ENCODE measurements around the genes ARHGAP32, PRDM10 and ST14.

GRCh38 chr11:129192143-129192432, at the start of gene ARHGAP32:
Gene ARHGAP32 (minus strand): TSS chr11:129192325.
- PRO-cap = no peak

DNA sequence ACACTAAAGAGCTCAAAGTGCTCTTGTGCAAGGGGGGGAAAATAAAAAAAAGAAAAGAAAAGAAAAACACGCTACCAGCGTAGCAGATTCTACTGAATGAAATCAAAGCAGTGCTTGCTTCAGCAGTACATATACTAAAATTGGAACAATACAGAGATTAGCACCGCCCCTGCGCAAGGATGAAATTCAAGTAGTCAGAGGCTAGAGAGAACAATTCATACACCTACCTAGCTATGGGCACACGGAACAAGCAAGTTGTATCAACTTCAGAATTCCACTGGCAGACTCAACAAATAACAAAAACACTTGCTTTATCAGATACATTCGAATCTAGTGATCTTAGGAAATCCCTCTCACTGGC, 10.7 kb upstream of the ARHGAP32 start:
- PRO-cap = no peak

DNA sequence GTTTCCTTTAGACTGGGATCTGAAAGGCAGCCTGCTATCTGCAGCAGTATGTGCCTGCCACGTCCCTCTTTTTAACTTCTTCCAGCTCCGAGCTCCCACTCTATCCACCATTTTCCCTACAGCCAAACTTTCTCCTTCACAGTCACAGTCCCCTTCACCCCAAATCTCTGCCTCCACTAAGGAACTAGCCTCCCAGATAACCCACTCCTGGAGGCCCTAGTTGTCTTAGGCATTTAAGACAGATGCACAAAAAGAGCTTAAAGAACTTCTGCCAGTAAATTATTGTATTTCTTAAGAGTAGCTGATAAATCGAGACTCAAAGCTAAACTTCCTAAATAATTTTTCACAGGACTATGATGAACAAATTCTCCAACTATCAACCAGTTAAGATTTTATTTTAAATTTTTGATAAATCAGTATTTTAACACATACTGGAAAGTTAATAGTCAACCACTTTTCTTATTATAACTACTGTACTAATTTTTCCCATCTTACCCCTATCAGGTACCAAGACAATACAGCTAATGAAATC, 66.3 kb upstream of the ARHGAP32 start:
- PRO-cap = no peak

- PRO-cap = unidirectional peak, minus-strand start at chr11:129283271; unidirectional peak, minus-strand start at chr11:129283308
Measured at GRCh38 chr11:129283045-129283741, 91.1 kb upstream of the ARHGAP32 start.

- PRO-cap = no peak
Measured at GRCh38 chr11:129439886-129440203, 64.2 kb downstream of the BARX2 start.

DNA sequence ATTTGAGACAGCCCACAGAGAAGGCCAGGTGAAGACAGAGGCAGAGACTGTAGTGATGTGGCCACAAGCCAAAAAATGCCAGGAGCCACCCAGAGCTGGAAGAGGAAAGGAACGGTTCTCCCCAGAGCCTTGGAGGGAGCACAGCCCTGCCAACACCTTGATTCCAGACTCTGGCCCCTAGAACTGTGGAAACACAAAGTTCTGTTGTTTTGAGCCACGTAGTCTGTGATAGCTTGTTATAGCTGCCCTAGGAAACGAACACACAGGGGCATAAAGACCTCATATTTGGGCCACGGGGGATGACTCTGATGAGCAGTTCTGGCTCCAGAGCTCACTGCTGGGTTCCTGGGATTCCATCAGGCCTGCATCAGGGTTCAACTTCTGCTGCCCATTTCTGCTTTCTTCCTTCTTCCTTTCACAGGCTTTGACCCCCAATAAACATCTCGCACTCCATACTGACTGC, 167.5 kb downstream of the BARX2 start:
- PRO-cap = no peak

GRCh38 chr11:129611930-129612954, 203.4 kb upstream of the TMEM45B start:
- PRO-cap = no peak

DNA sequence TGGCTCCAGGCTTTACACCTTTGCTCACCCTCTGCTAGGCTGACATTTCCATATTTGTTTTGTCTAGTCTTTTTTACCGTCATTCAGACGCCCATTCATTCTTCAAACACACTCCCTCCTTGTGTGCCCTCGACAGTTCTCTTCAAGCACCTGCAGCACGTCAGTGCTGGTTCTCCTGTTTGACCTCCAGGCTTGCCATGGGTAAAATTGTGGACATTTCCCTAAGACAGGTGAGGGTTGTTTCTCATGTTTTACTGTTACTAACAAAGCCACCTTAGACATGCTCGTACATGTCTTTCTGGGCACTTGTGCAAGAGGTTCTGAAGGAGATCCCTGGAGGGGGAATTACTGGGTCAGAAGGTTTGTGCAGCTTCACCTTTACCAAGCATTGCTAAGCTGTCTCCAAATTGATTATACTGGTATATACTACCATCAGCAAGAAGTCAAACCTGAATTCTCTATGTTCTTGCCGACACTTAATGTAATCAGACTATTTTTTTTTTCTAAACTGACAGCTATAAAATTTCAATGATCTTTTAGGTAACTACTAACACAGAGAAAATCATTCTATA, 189.7 kb upstream of the TMEM45B start:
- PRO-cap = no peak

DNA sequence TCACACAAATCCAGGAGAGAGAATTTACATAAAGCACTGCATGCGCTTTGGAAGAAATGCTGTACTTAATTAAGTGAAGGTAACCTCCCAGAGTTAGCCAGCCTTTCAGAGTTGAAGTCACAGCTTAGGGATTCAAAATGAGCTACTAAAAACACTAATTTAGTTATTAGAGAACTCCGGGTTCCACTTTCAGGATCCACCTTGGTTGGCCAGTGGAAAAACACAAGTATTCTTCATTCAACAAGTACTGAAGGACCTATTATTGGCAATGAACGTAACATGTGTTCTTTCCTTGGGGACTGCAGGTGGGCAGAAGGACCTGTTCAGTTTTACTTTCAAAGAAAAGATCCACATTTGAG, 34.7 kb downstream of the NFRKB start:
- PRO-cap = no peak

DNA sequence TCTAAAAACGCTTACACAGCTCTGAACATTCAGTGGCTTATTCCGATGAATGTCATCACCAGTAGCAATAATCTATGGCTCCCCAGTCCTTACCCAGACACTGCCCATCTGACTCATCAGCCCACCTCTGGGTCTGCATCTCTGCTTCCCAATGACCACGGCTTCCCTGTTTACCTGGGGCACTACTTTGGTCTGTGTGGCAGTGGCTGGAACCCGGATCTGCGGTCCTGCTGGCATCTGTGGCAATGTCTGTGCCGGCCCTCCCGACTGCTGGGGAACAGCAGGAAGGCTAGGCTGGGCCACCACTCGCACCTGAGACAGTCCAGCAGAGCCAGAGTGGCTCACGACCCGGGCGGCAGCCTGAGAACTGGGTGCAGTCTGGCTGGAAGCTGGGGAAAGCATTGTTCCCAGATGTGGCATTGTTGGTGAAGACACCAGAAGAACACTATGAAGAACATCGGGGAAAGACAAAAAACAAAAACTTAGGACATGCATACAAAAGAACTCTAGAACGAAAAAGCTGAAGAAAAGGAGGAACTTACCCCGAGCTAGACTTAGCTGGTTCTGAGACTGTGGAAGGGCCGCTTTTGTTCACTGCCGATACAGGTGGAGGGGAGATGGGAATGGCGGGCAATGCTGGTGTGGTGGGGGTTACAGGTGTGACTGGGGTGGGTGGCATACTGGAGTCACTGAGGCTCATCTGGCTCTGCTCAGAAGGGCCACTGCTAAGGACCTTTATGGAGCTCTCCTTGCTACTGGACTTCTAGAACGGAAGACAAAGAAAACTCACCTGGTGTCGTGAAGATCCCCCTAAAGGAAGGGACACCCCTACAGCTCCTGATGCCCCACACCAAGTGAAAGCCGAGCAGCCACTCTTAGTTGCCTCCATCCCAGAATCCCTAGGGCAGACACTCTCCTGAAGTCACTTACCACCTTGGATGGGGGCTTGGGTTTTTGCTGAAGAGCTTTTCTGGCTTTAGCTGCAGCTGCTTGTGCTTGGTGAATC, 21.5 kb downstream of the NFRKB start:
- PRO-cap = no peak

- PRO-cap = bidirectional peak, plus-strand start at chr11:130003013, minus-strand start at chr11:130002835; unidirectional peak, plus-strand start at chr11:130003205
Measured at GRCh38 chr11:130002674-130003481, at the start of gene PRDM10. Gene PRDM10 (minus strand): TSS chr11:130002835.

DNA sequence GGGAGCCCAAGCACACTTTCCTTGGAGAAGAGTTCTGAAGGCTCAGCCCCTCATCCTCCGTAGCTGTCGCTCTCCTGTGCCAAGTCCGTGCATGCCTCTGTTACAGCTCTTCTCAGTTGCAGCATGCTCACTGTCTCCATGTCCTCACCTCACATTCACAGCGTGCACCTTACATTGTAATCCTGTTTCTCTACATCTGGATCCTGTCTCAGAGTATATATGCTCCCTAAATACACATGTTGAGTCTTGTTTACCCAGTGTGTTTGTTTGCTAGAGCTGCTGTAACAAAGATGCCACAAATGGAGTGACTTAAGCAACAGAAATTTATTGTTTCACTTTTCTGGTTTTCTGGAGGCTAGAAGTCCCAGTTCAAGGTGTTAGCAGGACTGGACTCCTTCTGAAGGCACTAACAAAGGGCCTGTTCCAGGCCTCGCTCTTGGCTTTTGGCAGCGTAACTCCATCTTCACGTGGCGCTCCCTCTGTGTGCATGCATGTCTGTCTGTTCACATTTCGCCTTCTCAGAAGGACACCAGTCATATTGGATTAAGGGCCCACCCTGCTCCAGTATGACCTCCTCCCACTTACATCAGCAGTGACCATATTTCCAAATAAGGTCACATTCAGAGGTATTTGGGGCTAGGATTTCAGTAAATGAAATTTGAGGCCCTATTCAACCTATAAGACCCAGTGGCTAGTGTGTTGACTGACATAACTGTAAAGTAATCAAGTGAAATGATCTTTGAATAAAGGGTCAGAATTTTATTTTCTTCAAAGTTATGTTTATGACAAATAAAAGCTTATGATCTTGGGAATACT, 19.9 kb downstream of the APLP2 start:
- PRO-cap = no peak

GRCh38 chr11:130110396-130110847, 40.7 kb downstream of the APLP2 start:
- PRO-cap = no peak

DNA sequence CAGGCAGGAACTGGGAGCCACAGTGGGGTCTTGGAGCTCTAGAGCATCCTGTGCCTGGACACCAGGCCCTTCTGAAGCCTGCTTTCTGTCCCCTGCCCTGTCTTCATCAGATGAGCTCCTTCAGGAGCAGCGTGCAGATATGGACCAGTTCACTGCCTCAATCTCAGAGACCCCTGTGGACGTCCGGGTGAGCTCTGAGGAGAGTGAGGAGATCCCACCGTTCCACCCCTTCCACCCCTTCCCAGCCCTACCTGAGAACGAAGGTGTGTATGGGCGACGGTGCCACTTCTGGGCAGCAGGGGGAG, 24.2 kb upstream of the ST14 start:
- PRO-cap = no peak

DNA sequence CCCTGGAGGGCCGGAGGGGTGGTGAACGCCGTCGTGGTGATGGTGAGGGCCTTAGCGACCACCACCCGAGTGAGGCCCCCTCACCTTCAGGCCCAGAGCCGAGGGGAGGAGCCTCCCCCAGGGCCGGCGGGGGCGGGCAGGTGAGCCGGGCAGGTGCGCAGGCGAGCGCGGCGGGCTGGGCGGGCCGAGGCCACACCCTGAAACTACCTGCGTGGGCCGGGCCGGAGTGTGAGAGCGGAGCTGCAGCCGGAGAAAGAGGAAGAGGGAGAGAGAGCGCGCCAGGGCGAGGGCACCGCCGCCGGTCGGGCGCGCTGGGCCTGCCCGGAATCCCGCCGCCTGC, at the start of gene ST14:
ST14 (plus strand) TSS at position 229 of the 340 bp plus-strand sequence.
- PRO-cap = unidirectional peak, plus-strand start at position 253 of the sequence

DNA sequence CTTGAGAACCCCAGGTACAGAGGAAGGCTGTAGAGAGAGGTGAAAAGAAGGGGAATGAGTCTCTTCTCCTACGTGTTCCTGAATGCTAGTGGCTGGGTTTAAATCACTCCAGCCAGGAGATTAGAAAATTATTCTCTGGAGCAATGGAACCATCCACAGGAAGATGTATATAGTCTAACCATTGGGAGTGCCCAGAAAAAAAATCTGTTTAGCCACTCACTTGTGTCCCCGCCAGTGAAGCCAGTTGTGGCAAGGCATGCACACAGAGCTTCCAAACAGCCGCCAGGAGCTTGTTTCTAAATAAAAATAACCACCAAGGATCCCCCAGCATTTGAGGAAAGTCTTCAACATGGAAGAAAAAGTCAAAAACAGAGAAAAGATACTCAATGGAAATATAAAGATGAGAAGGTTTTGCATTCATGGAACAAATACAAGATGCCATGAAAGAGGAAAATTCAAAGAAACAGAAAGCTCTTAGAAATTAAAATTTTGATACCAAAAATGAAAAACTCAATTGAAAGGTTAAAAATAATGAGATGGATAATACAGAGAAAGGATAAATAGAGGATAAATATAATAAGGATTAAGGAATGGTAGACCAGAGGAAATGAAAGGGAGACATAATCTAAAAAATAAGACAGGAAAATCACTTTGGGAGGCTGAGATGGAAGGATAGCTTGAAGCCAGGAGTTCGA, 25.3 kb downstream of the ST14 start:
- PRO-cap = no peak

DNA sequence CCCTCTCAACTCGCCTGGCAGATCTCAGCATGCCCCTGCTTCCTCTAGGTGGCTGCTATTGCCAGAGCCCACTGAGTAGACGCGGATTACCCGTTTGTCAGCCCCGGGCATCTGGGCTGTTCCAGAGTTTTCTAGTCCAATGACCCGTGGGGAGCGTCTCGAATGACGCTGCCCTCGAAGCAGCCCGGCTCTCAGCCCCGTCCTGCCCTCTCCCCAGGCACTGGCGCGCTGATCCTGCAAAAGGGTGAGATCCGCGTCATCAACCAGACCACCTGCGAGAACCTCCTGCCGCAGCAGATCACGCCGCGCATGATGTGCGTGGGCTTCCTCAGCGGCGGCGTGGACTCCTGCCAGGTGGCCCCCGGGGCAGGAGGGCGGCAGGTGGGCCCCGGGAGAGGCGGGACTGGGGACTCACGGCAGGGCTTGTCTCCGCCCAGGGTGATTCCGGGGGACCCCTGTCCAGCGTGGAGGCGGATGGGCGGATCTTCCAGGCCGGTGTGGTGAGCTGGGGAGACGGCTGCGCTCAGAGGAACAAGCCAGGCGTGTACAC, 49.7 kb downstream of the ST14 start:
- PRO-cap = no peak

DNA sequence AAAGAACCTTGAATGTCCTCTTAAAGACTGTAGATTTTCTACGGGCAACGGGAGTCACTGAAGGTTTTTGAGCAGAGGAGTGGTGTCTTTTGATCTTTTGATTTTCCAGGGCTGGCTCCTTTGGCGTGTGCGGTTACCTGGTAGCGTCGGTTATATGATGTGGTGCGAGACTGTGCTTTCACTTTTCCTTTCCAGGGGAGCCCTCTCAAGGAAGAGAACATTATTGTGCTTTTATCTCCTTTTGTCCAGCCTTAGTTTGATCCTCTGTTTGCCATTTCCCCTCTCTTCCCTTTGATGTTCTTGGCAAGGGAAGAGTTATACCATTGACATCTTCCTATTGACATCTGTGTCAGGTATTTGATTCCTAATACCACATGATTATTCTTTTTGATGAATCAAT, 39.5 kb downstream of the ADAMTS8 start:
- PRO-cap = no peak

DNA sequence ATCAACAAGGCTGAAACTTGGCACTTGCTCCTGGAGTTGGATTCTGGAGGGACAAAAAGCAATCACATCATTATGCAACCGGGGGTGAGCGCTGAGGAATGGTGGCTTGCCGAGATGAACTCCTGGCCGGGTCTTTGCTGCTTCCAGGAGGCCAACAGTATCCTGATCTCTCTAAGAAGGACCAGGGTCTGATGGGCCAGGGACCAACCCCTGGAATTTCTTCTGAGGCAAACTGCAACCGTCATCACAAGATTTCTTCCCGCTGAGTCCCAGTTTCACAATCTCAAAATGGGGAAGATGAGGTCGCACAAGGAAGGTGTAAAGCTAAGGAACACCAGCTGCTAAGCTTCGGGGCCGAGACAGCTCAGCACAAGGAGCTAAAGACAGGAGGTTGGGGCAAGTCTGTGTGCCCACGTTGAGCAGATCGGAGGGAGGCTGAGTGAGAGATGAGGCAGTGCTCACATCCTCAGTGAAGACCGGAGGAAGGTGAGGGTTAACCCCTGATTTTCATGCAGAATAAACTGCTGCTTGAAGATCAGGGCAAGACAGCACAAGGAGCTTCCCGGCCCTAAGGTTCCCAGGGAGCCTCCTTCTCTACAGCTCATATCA, 7.5 kb downstream of the ADAMTS8 start:
- PRO-cap = no peak

- PRO-cap = unidirectional peak, minus-strand start at chr11:130523803
Measured at GRCh38 chr11:130523547-130523982, 75.1 kb downstream of the ADAMTS15 start.